Smooth muscle cell (in vitro differentiated cells): ENCODE measurements around a stretch of chr10.

DNA sequence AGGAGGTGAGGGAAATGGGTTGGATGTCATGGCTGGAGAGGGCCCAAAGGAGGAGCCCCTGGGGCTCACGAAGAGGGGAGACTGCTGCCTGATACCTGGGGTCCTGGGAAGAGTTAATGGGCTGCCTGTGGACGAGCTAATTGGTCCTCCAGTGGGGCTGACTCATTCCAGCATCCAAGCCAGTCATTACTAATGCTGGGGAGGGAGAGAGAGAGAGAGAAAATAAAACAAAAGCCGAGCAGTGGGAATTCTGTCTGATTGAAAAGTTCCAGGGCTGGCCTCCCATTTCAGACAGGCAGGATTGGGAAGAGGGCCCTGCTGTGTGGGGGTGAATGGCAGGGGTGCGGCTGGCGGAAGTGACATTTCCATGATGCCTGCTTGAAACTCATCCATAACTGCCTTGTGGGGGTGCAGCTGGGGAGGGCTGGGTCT lies 297.8 kb downstream of the RPS24 start:
- RAMPAGE, long total RNA: no peak

DNA sequence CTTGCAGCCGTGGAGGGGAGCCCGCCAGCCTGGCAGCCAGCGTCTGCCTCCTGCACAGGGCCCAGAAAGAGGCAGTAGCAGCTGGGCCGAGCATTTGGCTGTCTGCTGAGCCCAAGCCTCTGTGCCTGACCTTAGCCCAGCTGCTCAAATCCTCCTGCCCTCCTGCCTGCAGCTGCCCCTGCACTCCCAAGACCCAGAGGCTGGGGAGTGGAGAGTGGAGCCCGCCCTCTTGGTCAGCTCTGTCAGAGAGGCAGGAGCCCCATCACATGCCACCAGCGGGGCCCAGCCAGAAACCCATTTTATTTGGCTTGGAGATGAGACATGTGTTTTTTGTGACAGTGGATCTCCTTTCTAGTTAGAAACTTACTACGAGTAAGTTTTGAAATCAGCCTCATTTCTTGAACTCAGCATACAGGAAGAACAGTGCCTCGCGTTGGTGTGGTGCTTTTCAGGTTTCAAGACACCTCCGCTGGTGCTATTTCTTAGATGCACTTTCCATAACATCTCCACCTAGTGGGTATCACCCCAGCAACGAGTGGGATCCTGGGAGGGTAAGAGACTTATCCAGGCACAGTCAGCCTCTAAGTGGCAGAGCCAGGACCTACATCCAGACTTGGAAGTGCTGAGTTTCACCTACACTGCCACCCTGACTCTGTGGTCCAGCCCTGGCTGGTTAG lies 477.1 kb downstream of the RPS24 start:
- RAMPAGE, long total RNA: no peak

DNA sequence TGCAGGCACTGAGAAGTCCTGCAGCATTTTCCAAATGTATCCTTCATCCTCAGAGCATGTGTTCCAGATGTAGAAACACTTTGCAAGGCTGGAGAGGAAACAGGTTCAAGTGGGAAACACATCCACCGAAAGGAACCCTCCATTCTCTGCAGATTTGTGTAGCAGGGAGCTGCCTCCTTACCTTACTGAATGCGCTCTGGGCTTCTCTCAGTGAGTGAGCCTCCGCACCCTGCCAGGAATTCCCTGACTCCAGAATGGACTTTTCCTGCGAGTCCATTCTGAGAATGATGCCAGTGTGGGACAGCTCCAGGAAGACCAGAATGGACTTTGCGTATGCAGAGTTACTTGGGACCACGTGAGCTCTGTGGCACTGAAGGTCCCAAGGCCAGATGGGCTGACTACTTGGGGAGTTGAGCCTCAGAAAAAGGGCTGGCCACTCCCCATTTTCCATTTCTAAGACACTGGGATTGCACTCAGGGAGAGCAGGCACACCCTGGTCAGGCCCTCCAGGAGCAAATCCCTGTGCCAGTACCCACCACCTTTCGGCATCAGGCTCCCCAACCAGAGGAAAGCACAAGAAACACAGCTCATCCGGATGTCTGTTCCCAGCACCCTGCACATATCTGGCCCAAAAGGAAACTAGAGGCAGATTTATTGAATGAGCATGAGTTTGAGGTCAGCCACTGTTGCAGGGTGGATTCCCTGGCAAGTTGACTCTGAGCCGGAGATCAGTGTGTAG lies 324.7 kb upstream of the ZMIZ1 start:
- RAMPAGE, long total RNA: no peak

DNA sequence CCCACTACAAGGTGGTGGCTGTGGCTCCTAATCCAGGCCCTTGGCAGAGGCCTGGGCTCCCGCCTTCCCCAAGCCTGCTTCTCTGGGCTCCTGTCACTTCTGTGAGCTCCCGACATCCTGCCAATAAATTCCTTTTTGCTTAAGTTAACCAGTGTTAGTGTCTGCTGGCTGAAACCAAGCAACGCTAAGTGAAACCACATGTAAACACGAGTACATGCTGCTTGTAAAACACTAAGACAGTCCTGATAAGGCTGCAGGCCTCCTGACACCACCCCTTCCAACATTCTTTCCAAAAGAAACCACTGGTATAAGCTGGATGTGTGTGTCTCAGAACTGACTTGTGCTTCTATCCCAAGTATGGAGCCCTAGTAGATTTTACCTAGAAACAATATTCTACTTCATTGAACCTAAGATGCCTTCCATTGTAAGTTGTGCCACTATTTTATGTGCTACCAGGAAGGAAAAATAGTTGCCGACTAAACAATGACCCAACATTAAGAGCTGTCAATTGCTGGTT lies 263.5 kb upstream of the ZMIZ1 start:
- RAMPAGE, long total RNA: no peak

DNA sequence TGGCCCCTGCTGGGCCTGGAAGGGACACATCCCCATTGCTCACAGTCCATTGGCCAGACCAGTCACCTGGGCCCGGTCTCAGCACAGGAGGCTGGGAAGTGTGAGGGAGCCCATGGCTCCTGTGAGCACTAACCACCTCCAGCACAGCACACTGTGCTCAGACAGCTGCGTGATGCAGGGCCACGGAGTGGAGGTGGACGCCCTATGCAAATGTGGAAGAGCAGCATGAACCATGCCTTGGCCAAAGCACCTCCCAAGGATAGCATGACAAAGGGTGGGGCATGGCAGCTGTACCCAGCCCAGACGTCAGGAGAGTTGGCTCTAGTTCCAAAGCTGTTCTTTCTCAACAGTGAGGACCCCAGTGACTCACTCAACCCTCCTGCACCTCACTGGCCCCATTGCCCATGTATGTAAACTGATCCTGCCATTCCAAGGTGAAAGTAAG lies 120.1 kb upstream of the ZMIZ1 start:
- RAMPAGE, long total RNA: no peak

GRCh38 chr10:79090400-79090842 lies 21.7 kb downstream of the ZMIZ1 start:
- RAMPAGE, long total RNA: no peak

- RAMPAGE, long total RNA: no peak
Measured at GRCh38 chr10:79159623-79160213, 91.0 kb downstream of the ZMIZ1 start.

DNA sequence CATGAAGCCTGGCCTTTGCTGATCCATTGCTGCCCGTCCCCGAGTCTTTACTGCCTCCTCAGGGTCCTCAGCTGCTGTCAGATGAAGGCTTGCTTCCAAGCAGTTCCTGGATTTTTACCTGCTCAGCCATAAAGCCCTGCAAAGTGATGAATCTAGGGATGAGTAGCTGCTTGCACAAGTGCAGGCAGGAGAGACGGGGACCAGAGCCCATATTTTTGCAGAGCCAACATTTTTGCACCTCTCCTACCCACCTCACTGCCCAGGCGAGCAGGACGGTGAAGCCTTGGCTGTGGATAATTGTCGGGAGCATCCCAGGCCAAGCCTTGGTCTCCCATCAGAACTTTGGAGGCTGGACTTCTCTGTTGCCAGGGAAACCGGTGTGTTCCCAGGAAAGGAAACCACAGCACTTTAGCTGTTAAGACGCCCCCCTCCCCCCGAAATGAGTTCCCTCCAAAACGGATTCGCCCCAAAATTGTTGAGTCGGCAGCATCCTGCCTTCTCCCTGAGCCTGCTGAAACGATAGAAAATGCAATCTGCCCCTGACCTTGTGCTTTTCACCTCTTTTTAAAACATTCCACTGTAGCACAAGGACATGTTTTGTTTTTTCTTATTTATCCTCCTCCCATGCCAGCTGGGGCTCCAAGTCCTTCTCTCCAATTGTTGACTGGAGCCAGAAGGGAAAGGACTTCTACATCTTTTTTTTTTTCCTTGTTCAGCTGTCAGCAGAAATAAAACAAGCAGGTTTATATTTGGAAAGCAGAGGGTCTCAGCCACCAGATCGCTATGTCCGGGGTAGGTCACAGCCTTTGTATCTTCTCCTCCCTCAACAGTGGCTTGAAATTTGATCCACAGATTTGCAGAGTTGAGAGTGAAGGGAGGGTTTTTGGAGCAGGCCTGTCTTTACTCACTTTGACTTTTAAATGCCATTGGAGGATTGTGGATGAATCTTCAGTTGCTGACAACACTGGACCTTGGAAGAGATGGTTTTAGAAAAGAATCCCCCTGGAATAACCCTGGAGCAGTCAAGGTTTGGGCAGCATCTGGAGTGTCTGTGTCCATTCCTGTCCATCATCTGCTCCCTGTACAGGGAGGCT lies 116.4 kb downstream of the ZMIZ1 start:
- RAMPAGE, long total RNA: no peak

DNA sequence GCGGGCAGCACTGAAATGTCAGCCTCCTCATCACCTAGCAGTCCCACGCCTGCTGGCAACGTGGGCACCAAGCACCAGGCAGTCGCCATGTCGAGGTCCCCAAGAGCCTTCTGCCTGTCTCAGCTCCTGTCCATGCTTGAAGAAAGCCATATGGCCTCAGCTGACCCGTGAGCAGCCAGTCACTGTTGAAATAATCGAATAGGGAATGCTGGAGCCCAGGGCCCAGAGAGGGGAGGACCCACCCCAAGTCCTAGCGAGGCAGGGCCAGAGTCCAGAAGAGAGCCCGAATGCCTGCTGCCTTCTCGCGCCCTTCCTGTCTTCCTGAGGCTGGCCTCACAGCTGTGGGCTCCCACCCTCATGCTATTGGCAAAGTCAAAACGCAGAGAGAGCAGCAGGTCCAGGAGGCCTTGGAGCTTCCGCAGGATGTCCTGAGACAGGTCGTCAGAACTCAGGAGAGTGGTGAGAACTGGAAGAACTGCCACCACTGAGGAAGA lies 125.6 kb upstream of the PPIF start:
- RAMPAGE, long total RNA: no peak

- RAMPAGE, long total RNA: no peak
Measured at GRCh38 chr10:79230115-79231207, 116.8 kb upstream of the PPIF start.

DNA sequence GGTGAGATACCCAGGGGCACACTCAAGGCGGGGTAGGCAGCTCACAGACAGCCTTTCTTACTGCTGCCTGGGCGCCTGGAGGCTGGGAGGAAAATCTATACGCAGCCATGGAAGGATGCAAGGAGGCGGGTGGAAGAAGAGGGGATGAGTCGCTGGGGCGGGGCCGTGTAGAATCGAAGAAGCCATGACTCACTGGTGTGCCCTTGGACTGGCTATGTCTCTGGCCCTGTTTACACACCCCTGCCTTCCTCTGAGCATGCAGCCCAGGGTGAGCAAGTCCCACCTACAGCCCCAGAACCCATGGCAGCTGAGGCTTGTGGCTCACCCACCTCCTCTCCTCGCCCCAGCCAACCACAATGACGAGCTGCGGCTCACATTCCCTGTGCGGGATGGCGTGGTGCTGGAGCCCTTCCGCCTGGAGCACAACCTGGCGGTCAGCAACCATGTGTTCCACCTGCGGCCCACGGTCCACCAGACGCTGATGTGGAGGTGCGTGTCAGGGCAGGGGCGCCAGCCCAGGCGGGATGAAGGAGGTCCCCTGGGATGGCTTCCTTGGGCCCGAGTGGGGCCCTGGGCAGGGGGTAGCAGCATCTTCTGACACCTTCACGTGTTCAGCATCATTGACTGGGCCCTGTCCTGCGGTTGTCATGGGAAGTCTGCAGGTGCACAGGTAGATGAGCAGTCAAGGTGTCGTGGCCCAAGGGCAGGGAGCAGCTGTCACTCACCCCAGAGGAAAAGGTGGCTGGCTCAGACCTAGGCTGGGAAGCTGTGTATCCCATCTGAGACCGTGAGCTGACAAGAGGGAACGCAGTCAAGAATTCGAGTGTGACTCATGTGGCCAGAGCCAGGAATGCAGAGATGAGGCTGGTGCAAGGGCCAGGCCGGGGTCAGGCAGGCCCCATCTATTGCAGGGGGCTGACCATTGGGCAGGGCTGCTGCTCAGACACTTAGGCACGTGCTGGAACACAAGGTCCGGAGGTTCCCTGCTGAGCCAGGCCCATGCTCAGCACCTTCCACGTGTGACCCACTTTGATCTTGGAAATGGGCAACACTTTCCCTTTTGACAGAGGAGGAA lies 48.2 kb upstream of the PPIF start:
- RAMPAGE, long total RNA: no peak

- RAMPAGE, long total RNA: no peak
Measured at GRCh38 chr10:79304437-79305013, 42.7 kb upstream of the PPIF start.

GRCh38 chr10:79311415-79312018 lies 35.8 kb upstream of the PPIF start:
- RAMPAGE, long total RNA: no peak

GRCh38 chr10:79312496-79313294 lies 34.6 kb upstream of the PPIF start:
- RAMPAGE, long total RNA: start-site peak on the plus strand at chr10:79312892-79313072, 51 and 29 reads in 2 replicates

DNA sequence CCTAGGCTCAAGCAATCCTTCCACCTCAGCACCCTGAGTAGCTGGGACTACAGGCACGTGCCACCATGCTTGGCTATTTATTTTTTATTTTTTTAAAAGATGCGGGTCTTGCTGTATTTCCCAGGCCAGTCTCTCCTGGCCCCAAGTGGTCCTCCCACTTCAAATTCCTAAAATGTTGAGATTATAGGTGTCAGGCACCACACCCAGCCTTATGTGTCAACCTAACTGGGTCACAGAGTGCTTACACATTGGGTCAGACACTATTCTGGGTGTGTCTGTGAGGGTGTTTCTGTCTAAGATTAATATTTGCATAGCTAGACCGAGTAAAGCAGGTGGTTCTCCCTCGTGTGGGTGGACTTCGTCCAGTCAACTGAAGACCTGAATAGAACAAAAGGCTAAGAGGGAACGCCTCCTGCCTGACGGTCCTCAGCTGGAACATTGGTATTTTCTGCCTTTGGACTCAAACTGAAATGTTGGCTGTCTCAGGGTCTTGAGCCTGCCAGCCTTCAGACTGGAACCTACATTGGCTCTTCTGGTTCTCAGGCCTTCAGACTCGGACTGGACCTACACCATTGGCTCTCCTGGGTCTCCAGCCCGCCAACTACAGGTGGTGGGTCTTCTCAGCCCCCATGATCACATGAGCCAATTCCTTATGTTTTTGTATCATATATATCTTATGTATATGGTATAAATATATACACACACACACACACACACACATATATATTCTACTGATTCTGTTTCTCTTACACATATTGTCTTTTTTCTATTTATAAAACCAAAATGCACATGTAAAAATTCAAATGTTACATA lies 11.6 kb downstream of the PPIF start:
- RAMPAGE, long total RNA: no peak

- RAMPAGE, long total RNA: no peak
Measured at GRCh38 chr10:79381622-79382308, 34.5 kb downstream of the PPIF start.

DNA sequence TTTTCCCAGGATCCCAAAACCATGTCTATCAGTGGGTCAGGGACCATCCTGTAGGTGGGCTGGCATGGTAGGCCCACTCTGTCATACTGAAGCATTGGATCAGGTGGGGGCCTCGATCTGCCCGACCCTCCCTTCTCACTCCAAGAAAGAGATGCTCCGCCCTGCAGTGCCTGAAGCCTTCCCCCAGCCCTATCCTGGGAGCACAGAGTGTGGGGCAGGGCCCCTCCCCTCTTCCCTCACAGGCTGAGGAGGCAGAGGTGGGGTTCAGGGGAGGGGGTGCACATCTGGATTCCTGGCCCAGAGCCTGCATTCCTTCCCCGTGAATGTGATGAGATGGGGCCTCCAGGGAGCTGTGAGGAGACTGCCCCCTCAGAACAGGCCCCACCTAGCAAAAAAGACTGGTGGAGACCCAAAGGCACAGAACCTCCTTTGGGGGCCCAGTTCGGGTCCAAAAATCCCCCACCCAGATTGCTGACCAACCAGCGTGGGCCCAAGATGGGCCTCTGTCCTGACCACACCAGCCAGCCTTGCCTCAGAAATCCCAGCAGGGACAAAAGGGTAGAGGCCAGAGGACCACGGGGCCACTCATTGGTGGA lies 13.5 kb downstream of the ZCCHC24 start:
- RAMPAGE, long total RNA: no peak

GRCh38 chr10:80152669-80153259 lies 20.2 kb downstream of the PLAC9 start:
- RAMPAGE, long total RNA: no peak

DNA sequence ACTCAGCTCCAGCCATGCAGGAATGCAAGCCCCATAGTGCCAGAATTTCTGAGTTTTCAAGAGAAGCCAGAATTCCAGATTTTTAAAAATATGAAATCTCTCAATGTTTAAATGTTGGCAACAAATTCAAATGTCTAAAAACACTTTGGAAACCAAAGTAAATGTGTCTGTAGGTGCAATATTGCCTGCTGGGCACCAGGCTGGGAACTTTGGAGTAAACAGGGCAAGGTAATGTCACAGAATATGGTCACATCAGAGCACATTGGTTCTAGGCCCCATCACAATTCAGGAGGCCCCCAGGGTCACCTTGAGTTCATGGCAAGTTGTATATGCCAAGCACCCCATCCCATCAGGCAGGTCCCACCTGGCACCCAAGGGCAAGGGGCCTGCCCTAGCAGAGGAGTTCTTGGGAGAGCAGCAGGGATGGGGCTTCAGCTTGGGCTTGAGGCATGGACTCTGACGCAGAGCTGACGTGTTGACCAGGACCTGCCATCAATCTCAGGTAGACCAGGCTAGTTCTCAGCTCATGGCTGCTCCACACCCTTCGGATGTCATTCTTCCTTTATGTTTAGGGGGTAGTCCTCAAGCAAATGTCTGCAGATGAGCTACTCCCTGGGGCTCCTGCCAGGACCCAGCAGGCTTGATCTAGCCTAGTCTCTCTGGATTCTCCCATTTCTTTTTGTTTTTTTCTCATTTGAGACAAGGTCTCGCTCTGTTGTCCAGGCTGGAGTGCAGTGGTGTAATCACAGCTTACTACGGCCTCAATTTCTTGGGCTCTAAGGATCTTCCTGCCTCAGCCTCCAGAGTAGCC lies 20.9 kb downstream of the PLAC9 start:
- RAMPAGE, long total RNA: no peak

GRCh38 chr10:80168821-80169572 lies 36.3 kb downstream of the ANXA11 start:
- RAMPAGE, long total RNA: no peak